ENCODE measurements around a stretch of chr16.

DNA sequence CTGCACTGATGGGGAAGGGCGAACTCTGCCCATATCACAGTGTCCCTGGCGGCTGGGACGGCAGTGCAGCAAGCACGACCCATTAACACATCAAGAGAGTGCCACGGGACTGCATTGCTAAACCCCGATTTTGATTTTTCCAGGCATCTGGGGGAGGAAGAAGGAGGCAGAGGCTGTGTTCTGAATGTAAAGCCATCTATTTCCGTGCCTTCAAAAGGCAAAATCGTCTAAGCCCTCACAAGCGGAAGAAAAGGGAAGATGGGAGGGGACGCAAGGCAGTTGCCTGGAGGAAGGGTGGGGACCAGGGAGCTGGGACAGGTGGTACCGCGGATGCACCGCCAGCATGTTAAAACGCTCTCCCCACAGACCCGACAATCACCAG lies 238.9 kb upstream of the CDH5 start:
- PRO-cap: no peak

GRCh38 chr16:66433478-66434325 lies 6.6 kb downstream of the BEAN1 start:
- PRO-cap: no peak

DNA sequence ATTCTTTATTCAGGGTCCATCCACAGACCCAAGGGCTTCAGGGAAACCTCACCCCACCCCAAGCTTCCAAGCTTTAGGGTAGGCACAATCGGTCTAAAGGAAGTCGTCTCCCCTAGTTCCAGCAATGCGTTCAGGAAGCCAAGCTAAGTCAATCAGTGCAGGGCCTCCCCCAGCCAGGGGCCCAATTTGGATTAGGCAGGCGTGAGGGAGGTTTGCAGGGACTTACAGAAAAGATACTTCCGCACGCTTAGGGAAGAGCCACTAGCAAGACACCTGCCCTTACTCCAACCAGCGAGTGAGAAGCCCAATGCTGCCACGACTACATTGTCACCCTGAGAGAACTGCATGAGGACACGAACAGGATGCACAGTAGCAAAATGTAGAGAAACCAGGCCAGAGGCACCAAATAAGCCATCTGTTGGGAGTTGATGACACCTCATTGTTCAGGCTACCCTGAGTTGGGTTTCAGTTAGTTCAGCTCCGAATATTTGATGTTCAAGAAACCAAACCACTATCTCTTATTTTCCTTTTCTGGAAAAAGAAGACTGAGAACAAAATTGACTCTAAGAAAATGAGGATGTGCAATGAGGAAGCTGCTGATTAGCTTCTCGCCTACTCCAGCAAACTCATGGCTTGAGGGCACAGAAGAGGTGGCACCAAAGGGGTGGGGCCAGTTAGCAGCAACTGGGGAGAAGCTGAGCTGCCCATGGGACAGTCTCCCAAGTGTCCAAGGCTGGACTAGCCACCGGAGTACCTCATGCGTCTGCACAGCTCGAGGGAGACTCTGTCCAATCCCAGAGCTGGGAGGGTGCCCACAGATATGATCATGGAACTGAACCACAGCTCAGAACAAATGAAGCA lies 29.4 kb downstream of the TK2 start:
- PRO-cap: no peak

- PRO-cap: bidirectional peak, plus-strand start at chr16:66524161, minus-strand start at chr16:66523982
Observed at GRCh38 chr16:66523835-66524463, 26.0 kb downstream of the TK2 start.

DNA sequence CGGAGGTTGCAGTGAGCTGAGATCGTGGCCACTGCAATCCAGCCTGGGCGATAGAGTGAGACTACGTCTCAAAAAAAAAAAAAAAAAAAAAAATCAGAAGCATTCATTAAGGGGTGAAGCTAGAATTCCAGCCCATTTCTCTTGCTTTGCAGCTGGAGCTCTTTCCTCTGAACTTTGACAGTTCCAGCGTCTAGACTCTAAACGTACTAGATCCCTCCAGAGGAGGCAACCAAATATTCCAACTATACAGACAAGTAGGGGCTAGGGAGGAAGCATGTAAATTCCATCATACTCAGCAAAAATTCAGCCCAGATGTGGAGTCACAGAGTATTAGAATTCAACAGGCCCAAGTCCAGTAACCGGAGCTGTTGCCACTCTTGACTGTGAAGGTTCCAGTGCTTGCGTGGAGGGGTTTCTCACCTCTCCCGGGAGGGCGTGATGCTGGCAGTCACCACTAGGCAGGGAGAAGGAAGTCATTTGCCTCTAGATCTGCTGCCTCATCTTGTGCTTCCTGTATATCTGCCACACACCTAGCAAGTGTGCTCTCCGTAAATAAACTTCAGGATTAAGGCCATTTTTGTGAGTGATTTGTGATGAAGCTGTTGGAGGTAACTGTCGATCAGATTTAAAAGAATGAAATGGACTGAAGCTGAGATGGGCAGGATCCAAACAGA lies 1.1 kb upstream of the CKLF start:
- PRO-cap: unidirectional peak, plus-strand start at position 500 of the sequence

DNA sequence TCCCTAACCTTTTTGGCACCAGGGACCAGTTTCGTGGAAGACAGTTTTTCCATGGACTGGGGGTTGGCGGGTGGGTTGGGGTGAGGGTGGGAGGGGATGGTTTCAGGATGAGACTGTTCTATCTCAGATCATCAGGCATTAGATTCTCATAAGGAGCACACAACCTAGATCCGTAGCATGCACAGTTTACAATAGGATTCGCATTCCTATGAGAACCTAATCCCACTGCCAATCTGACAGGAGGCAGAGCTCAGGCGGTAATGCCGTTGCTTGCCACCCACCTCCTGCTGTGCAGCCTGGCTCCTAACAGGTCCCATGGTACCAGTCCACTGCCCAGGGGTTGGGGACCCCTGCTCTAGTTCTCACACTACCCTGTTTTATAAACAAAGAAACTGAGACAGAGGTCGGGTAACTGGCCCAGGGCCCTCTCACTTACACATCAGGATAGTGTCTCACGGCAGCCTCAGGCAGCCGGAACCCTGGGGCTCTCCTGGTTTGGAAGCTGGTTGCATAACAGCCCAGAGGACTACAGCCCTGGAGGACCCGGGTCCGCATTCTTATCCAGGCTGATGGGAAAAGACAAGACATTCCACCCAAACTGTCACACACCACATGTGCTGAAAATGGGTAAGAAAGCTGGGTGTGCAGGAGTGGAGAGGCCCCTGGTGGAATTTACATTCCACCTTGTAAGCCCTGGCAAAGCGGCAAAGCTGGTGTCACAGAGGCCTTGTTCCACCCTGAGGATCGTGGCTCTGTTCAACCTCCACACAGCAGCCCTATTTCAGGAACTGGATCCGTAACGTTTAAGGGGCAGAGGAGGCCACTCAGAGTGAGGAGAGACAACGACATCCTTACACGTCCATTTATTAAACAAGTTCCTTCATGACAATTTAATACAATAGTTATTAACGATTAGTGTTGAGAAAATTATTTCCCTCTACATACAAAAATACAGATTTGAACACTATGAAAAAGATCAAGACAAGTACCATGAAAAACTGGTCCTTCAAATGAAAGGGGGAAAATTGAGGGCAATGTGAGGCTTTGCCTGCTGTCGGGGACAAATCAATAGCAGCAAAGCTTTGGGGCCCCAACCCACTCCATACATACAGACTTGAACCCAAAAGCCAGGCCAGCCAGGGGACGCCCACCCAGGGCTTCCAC lies 9.8 kb downstream of the CMTM3 start:
- PRO-cap: no peak

- PRO-cap: no peak
Observed at GRCh38 chr16:66619908-66620794, 15.6 kb downstream of the CMTM3 start.

- PRO-cap: no peak
Observed at GRCh38 chr16:66740507-66741114, 10.8 kb downstream of the DYNC1LI2 start.

GRCh38 chr16:66926805-66927531 lies 1.6 kb upstream of the RRAD start:
- PRO-cap: no peak

DNA sequence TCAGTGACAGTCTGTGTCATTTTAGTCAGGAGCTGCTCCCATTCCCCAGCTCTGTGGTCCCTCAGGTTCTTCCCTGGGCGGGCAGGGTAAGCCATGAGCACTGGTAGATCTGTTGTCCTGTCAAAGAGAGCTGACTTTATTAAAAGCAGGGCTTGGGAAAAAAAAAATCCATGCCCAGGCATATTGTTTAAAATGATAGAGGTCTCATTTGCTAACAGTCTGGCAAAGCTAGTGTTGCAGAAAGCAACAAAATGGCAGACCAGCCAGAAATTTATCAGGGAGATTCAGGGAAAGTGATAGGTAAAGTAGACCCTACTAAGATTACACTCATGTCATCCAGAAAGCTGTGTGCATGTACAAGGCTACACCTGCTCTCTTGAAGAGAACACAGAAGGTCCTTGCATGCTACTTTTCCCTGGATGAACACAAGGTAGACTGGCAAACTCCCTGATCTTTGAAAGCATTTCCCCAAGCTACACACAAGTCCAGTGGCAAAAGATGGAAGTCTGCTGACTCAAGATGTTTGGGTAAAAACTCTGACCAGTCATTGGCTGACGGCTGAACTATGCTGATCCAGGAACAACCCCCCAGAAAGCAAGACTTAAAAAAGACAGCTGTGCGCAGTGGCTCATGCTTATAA lies 38.8 kb downstream of the CBFB start:
- PRO-cap: no peak

- PRO-cap: no peak
Observed at GRCh38 chr16:67079686-67080818, 29.7 kb upstream of the PHAF1 start.

DNA sequence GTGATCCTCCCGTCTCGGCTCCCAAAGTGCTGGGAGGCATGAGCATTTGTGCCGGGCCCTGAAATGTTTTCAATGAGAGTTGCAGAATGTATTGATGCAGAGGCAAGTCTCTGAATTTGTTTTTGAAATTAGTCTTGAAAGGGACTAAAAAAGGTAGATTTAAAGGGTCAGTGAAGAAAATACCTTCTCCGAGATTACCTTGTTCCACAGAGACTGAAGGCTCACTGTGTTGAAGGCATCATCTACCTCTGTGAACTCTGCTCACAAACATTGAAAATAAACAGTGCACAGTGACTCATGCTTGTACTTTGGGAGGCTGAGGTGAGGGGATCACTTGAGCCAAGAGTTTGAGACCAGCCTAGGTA lies 4.2 kb downstream of the PHAF1 start:
- PRO-cap: no peak

GRCh38 chr16:67150028-67150253 lies 857 bp downstream of the B3GNT9 start:
- PRO-cap: no peak

DNA sequence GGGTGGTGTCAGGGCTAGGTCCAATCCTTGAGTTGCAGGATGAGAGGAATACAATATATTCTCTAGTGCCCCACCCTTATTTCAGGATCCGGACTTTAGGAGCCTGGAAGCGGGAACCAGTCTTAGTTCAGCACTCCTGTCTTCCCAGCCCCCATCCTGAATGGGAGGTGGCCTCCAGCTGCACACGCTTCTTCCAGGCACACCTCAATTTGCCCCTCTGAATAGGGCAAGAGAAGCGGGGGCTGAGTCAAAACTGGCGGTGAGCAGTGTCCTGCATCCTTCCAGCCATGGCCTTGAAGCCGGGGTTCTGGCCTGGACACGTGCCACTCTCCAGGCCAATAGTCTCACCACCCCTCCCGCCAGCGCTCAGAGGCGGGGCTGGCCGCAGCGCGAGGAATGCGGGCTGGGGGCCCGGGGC lies 1.5 kb downstream of the FHOD1 start:
- PRO-cap: bidirectional peak, plus-strand start at position 369 of the sequence, minus-strand start at position 309 of the sequence

DNA sequence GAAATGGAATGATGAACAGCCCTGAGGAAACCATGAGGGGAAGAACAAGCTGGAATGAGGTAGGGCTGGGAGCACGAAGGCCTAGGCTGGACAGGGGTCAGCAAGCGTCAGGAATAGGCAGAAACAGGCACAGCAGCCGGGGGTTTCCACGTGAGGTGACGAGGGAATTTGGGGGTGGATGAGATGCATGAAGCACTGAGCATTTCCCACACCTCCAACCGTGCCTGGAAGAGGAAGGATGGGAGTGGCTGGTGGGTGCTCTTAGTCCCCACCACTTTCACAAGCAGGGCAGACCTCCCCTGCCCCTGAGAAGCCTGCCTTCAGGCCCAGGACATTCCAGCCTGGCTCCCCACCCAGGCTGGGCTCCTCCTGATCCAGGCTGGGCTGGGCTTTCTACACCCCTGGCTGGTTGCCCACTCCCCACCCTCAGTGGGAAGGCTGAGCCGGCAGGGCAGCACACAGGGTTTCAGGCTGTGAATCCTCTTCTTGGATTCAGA lies 21.9 kb downstream of the PLEKHG4 start:
- PRO-cap: no peak

GRCh38 chr16:67436243-67437335 lies 5.7 kb downstream of the HSD11B2 start:
- PRO-cap: no peak

- PRO-cap: no peak
Observed at GRCh38 chr16:67458879-67459790, 21.8 kb downstream of the ATP6V0D1 start.

DNA sequence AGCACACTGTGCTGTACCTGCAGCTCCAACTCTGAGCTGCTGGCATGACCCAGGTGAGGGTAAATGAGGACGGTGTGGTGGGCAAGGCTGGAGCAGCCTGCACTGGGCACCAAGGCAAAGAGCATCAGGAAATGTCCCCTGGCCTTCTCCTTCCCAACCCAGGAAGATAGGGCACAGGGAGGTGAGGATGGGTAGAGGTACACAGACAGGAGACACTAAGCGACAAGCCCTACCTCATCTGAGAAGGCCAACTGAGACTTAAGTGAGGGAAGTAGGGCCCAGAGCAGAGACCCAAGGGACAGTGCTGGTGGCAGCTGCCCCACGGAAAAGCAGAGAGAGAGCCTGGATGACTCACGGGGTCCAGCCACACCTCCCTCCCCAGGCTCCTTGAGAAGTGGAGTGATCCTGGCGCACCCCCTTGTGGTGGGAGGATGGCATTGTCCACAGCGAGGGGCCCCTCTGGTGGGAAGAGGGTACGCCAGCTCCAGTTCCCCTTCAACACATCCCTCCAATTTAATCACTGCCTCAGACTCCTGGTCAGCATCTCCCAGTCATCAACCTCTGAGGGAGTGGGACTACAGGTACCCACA lies 15.3 kb downstream of the ATP6V0D1 start:
- PRO-cap: no peak

- PRO-cap: no peak
Observed at GRCh38 chr16:67469917-67470388, 11.0 kb downstream of the ATP6V0D1 start.

DNA sequence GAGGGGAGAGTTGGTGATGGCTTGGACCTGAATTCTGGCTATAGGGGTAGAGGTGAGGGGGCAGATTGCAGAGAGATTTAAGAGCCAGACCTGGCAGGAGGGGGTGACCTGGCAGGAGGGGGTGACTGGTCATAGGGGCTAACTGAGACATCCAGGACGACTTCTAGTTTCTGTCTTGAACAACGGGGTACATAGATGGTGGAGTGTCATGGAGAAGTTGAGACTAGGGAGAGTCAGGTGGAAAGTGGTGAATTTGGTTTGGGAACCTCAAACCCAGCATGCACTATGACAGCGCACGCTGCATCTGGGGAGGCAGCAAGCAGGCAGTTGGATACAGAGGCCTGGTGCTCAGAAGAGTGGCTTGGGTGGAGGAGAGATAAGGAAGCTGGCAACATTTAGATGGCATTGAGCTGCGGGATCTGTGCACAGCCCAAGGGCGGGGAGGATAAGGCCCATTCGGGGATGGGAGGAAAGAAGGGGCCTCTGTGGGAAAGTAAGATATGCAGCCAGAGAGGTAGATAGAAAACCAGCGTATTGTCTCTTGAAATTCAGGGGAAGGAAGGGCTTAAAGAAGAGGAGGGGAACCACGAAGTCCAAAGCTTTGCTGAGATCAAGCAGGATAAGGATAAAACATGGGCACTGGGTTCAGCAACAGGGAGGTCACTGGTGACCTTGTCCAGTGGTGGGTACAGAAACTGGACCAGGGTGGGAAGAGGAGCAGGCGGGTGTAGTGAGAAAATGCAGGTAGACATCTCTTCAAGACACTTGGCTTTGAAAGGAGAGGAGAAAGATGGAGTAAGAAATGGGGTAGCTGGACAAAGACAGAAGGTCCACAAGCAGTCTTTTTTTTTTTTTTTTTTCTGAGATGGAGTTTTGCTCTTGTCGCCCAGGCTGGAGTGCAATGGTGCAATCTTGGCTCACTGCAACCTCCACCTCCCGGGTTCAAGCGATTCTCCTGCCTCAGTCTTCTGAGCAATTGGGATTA lies 4.6 kb downstream of the RIPOR1 start:
- PRO-cap: no peak